Measurements from ENCODE around the genes CRTC3 and VPS33B.

DNA sequence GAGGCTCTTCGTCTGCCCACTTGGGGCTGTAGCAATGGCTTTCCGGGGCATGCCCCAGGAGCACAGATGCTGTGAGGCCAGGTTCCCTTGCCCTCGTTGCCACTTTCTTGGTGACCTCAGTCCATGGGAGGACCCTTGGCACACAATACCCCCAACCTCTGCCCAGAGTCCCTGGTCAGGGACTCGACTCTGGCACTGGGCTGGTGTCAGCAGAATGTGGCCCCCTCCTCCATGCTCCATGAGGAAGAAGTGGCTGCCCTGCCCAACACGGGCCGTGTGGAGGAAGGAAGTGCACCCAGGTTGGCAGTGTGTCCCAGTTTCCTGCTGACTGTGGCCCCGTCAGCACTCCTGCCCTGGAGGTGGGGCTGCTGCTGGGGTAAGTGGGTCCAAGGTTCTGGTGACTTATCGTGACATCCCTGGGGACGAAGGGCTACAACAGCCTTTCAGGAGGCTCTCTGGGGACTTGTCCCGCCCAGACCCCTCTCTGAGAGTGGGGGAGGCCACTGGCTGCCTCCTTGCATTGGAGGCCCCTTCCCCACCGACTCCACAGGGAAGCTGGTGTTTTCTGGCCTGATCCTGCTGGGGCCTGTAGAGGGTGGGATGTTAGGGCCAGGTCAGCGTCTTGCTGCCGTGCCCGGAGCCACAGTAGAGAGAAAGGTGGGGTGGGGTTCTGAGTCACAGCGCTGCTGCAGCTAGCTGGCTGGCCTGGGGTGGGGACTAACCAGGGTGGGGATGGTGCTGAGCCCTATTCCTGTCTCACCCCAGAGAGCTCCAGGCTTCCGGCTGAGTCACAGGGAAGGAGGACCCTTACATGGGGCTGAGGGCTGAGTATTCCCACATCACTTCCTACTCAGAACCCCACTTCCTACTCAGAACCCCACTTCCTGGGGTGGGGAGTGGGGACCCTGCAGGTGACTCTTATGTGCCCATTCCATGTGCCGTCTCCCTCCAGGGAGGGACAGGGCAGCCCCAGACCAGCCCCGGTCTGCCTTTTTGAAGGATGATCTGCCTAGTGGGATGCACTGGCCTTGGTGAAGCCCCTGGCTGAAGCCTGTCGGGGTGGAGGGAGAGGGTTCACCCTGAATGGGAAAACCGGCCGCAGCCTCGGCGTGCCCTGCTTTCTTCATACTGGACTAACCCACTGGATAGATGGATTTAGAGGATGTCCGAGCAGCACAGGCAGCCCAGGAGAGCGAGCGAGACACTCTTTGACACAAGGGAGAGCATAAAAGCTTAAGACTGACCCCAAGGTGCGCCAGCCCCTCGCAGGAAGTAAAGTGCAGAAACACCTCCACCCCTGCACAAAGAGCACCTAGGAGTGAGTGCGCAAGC is 10.6 kb downstream of the SEMA4B start:
- PRO-cap, result no peak
- RAMPAGE, long total RNA, 3 experiments, result no peak in any of the 3 experiments

GRCh38 chr15:90223438-90224102 is 10.2 kb downstream of the CIB1 start:
- PRO-cap, result no peak
- RAMPAGE, long total RNA, 3 experiments, result no peak in any of the 3 experiments

DNA sequence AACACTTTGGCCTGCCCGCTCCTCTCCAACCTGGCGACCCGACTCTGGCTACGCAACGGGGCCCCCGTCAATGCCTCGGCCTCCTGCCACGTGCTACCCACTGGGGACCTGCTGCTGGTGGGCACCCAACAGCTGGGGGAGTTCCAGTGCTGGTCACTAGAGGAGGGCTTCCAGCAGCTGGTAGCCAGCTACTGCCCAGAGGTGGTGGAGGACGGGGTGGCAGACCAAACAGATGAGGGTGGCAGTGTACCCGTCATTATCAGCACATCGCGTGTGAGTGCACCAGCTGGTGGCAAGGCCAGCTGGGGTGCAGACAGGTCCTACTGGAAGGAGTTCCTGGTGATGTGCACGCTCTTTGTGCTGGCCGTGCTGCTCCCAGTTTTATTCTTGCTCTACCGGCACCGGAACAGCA is 5.8 kb downstream of the CIB1 start:
- PRO-cap, result no peak
- RAMPAGE, long total RNA, 3 experiments, result no peak in any of the 3 experiments

- PRO-cap, result no peak
- RAMPAGE, long total RNA, 3 experiments, result no peak in any of the 3 experiments
Measured at GRCh38 chr15:90320019-90320405, 32.1 kb upstream of the ZNF774 start.

GRCh38 chr15:90346443-90346804 is 5.7 kb upstream of the ZNF774 start:
- PRO-cap, result no peak
- RAMPAGE, long total RNA, 3 experiments, result no peak in any of the 3 experiments

DNA sequence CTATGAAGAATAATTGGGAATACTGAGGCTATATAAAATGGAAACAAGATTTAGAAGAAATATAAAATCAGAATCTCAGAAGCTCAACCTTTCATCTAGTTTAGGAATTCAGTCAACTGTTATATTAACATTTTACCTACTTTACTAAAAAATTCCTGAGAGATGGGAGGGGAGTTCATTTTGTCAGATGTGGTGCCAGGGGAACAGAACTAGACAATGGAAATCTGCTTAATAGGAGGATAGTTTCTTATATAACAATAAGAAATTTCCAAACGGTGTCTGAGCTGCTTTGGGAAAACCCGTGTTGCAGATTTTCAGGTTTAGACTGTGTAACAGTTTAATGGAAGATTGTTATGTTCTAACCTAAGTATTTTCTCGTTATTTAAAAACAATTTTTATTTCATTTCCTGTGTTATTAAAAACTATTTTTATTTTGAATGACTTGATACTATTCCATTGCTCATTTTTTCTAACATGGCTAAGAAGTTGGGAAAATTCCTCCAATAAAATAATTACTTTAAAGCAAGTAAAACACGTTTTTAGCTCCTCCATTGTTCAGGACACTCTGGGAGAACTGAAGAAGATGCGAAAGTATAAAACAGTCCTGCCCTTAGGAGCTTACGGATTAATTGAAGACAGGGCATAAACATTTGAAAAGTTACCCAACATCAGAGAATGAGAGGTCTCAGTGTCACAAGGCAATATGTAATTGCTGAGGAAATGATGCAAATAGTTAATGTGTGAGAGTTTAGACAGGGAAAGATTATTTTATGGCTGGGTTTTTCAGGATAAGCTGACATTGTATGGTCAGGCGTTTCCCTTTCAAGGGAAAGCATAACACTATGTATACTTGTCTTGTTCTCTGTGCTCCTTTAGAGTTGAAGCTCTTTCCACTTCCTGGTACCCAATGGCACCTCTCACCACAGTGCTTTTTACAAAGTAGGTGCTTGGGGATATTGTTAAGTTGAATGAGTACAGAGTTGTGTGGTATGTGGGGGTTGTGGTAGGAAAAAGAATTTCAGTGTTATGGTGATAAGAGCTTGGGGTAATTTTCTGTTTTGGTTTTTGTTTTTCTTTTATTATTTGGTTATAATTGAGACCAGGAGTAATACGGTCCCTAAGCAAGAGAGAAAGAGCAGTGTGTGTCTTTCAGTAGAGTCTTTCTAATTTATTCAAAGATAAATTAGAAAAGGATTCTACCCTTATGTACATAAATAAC is 19.6 kb downstream of the IQGAP1 start:
- PRO-cap, result no peak
- RAMPAGE, long total RNA, 3 experiments, result start-site peak on the plus strand in 1 of 3 experiments, centred at position 790 of the sequence, 8 reads per replicate

GRCh38 chr15:90500761-90501710 is 28.7 kb upstream of the CRTC3 start:
- PRO-cap, result no peak
- RAMPAGE, long total RNA, 3 experiments, result no peak in any of the 3 experiments

DNA sequence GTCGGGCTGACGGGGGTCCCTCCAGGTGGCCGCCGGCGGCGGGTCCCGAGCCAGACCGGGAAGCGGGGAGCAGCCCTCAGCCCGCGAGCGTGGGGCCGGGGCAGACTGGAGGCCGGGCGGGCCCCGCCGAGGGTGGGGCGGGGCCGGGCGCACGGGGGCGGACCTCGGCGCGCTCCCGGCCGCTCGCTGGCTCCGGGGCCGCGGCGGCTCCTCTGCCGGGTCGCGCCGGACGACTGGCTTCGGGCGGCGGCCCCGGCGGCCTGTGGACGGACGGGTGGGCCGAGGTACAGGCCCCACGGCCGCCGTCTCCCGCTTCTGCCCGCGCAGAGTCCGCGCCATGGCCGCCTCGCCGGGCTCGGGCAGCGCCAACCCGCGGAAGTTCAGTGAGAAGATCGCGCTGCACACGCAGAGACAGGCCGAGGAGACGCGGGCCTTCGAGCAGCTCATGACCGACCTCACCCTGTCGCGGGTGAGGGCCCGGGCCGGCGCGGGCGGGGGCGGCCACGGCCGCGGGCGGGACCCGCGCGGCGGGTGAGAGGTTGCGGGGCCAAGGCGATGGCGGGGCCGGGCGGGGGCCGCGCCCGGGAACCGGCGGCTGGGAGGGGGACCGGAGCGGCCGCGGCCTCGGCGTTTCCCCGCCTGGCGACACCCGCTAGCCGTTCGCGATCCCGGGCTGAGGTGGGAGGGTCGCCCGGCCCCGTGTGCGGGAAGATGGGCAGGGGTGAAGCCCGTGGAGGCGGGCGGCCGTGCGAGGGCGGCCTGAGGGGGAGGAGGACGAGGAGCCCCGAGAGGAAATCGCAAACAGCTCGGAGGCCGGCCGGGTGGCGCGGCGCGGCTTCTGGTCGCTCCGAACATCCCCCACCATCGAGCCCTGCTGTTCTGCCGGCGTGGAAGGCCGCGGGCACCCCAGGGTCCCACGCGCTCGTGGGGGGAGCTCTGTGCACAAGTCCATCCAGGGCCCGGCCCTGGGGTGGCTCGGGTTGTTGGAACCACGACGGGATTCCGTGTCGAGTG is at the start of gene CRTC3:
CRTC3 (plus strand) TSS at position 189 of the 1,014 bp plus-strand sequence.
- PRO-cap, result bidirectional peak, plus-strand start at position 201 of the sequence, minus-strand start at position 90 of the sequence; bidirectional peak, plus-strand start at position 800 of the sequence, minus-strand start at position 797 of the sequence; bidirectional peak, plus-strand start at position 970 of the sequence, minus-strand start at position 866 of the sequence
- RAMPAGE, long total RNA, 3 experiments, result no peak in any of the 3 experiments

DNA sequence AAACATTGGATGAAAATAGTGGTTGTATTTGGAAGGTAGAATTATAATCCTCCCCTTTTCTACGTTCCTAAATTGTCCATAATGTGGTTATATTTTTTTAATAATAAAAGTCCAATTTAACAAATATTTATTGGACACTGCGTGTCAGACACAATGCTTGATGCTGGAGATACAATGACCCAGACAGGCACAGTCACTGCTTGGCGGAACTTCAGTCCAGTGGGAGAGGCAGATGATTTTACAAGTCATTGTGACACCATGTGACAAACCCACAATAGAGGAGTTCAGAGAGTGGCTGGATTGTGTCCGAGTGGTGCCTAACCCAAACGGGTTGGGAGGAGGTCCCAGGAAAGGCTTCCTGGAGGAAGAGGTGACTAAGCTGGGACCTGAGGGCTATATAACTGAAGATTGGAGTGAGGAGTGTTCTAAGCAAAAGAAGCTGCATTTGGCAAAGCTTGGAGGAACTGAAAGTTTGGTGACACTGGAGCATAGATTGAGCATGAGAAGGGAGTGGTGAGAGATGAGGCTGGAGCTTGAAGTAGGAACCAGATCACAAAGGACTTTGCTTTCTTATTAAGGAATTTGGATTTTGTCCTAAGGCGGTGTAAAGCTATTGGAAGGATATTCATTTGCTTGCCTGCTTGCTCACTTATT is 41.4 kb downstream of the CRTC3 start:
- PRO-cap, result bidirectional peak, plus-strand start at position 325 of the sequence, minus-strand start at position 213 of the sequence
- RAMPAGE, long total RNA, 3 experiments, result no peak in any of the 3 experiments

- PRO-cap, result bidirectional peak, plus-strand start at chr15:90665670, minus-strand start at chr15:90665676; unidirectional peak, minus-strand start at chr15:90665908
- RAMPAGE, long total RNA, 3 experiments, result no peak in any of the 3 experiments
Measured at GRCh38 chr15:90665501-90666295, 51.4 kb upstream of the BLM start.

- PRO-cap, result no peak
- RAMPAGE, long total RNA, 3 experiments, result no peak in any of the 3 experiments
Measured at GRCh38 chr15:90667359-90668055, 49.6 kb upstream of the BLM start.

DNA sequence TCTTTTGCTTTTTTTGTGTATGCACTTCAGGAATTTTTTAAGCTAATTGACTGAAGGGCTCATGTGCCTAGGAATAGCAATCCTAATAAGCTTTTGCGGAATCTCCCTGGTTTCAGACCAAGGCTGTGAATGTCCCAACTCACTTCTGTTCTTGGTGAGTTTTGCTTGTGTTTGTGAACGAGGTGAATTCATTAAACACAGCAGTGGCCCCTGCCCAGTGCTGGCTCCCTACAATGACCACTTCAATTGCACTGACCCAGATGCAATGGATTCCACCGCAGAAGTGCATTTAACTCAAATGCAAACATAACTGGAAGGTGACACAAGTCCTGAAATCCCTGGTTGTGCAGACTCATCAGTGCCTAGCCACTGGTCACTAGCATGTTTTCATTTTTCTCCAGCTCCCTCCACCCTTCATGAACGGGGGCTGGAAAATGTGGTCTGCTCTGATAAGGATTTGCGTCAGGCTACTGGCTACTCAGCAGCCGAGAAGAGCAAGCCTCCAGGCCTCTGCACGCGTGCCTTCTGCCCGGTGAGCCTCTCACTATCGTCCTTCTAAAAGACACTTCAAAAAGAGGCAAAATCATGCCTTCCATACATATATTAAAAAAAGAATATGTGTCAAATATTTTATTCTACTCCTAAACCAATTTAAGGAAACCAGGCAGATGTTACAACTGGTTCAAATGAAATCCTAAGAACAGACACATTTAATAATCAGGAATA is 27.5 kb upstream of the FURIN start:
- PRO-cap, result no peak
- RAMPAGE, long total RNA, 3 experiments, result no peak in any of the 3 experiments

- PRO-cap, result no peak
- RAMPAGE, long total RNA, 3 experiments, result no peak in any of the 3 experiments
Measured at GRCh38 chr15:90857315-90857657, 11.1 kb upstream of the FURIN start.

GRCh38 chr15:90859195-90859783 is 9.1 kb upstream of the FURIN start:
- PRO-cap, result no peak
- RAMPAGE, long total RNA, 3 experiments, result no peak in any of the 3 experiments

DNA sequence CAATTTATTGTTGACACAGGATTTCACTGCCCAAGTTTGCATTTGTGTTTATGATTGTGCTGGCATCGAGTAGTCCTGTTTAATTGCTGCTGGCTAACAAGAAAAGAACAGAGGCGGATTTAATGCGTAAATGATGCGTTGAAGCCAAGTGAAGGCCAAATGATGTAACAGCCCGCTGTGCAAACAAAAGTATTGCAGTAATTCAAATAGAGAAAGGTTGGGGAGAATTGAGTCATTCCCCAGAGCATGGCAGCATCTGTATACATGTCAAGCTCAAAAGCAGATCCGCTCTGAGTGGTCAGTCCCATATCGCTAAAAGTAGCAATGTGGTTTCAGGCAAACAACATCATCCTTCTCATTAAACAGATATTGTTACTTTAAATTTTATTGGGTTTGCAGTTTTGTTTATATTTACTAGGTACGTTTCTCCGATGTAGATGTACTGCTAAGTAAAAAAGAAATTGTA is 7.1 kb upstream of the FURIN start:
- PRO-cap, result no peak
- RAMPAGE, long total RNA, 3 experiments, result no peak in any of the 3 experiments

DNA sequence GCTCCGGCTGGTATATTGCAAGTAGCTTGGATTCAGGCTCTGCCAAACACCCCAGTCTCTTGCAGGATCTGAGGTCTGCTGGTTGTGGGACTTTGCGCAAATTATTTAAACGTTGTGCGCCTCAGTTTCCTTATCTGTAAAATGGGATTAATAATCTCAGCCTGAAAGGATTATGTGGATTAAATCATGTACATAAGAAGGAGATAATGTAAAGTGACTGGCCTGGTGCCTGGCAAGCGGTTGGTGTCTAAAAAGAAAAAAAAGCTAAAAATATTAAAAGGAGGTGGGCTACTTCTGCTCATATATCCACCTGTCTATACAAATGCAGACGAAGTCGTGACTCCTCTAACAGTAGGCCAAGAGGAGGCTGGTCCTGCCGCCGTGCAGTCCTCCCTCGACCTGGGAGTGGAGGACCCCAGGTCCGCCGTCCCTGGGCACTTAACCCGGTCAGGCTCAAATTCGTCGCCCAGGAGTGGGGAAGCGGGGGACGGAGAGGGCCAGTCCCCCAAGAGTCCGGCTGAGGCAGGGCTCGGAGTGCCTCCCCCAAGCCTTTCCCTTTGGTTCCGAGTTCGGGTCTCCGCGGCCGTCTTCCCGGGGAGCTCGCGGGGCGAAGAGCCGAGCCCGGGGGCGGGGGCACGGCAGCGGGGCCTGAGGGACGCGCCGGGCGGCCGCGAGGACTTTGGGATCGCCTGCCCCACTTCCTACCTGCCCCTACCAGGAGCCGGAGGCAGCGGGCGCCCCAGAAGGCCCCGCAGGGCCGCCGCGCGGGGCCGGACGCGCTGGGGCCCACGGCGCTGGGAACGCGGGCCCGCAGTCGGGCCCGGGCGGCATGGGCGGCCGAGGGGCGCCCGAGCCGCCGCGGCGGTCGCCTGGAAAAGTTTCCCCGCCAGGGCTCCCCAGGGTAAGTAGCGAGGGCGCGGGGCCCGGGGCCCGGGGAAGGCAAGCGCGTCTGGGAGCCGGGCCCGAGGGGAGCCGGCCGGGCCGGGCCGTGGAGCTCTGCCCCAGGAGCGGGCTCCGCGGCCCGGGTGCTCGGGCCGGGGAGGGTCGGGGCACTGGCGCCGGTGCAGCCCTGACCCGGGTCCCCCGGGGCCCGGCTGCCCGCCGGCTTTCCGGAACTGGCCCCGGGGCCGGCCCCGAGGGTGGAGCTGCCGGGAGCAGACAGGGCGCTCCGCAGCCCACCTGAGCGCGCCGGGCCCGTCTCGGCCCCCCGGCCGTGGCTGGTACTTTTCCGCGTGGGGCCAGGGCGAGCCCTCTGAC is 2.7 kb downstream of the FURIN start:
- PRO-cap, result unidirectional peak, plus-strand start at position 348 of the sequence; unidirectional peak, plus-strand start at position 465 of the sequence; unidirectional peak, plus-strand start at position 742 of the sequence; bidirectional peak, plus-strand start at position 943 of the sequence, minus-strand start at position 838 of the sequence; bidirectional peak, plus-strand start at position 1,136 of the sequence, minus-strand start at position 1,109 of the sequence
- RAMPAGE, long total RNA, 3 experiments, result no peak in any of the 3 experiments

DNA sequence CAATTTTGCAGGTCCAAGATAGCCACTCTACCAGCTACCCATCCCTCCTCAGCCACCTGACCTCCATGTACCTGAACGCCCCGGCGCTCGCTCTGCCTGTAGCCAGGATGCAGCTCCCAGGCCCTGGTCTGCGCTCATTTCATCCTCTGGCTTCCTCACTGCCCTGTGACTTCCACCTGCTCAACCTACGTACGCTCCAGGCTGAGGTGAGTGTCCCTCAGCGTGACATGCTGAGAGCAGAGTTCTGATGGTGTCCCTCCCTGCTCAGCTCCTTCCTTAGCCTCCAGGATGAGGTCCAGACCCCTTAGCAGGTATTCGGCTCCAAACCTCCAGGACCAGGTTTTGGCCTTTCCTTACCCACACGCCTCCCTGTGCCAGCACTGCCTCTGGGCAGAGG is 14.2 kb downstream of the HDDC3 start:
- PRO-cap, result no peak
- RAMPAGE, long total RNA, 3 experiments, result no peak in any of the 3 experiments

DNA sequence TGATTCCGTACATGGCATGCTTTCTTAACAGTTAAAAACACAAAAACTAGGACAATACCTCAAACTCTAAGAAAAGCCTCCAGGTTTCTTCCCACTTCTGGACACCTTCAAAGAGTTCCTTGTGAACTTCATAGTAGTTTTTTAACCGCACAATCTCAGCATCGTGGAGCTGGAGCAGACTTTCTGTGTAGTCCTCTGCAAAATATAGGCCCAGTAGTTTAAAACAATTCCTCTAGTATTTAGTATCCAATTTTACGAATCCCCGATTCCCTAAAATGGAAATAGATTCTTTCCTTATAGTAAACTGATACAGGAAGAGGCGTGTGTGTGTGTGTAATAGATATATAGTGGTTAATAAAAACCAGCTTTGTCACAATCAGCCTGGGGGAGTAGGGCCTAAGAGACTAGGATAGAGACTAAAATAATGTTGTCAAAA is 15.2 kb downstream of the PRC1 start:
- PRO-cap, result no peak
- RAMPAGE, long total RNA, 3 experiments, result no peak in any of the 3 experiments

DNA sequence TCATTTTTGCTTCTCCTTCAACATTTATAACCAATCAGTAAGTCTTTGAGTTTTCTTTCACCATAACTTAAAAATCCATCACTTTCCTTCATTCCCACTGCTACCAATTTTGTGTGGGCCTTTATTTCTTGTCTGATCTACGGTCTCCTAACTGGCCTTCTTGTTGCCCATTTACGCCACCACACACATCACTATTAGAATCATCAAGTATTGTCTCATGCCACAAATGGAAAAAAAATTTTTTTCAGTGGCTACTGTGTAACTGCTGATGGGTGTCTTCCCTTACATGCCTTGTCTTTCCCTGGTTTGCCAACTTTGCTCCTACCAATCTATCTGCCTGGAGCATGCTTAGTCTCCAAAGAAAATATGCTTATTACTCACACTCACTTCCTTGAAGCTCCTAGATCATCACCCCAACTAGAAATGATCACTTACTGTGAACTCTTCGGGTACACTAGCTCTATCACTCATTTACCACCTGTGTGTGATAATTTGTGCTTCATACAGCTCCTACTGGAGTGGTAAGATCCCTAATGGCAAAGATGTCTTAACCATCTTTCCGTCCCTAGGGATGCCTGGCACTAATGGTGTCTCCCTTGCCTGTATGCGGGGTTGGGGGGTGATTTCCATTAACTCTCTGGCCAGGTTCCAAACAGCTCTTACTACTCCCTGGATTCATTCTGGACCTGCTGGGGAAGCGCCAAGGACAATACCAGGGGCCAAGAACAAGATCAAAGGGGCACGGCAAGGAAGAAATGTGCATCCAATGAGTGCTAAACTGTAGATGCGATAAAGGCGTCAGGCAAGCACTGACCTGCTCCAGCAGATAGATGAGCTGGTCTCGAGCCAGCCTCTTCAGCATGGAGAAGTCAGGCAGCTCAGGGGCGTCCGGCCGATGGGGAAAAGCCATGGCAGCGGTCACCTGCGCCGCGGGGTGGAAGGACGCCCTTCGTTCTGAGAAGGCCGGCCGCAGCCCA is 766 bp downstream of the VPS33B start:
- PRO-cap, result no peak
- RAMPAGE, long total RNA, 3 experiments, result no peak in any of the 3 experiments

DNA sequence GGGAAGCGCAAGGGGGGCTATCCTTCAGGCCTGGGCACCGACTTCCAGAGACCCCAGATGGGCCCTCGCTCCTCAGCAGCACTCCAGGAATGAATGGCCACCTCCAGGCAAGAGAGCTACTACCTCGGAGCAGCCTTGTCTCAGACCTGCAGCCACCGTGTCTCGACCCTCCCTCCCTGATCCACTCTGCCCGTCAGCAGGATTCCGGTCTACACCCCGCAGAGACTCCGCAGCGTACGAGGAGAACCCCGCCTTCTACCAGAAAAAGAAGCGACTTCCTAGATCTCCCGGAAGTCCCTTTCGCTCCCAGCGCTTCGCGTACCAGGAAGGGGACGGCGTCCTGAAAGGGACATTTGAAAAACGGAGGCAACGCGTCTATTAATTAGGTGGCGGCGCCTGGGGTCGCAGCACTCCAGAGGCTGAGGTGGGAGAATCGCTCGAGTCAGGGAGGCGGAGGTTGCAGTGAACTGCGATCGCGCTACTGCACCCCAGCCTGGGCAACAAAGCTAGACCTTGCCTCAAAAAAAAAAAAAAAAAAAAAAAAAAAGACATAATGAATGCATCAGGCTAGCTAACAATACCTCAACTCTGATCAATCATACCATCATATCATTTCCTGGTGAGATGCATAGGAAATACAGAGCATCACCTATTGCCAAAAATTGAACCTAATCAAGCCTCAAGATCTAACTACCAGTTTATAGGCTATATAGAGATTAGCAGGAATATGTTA is at the start of gene VPS33B:
VPS33B (minus strand) TSS at position 278 of the 733 bp plus-strand sequence.
- PRO-cap, result bidirectional peak, plus-strand start at position 381 of the sequence, minus-strand start at position 267 of the sequence
- RAMPAGE, long total RNA, 3 experiments, result start-site peak on the minus strand in 2 of 3 experiments, centred at positions 244 to 276 of the sequence, 13 to 18 reads per replicate